Gastrocnemius medialis (tissue), 3 donors: ENCODE results near the genes UBE2D3, CXXC4, LRIT3 and EGF.

- PRO-cap, result no peak
- RAMPAGE, long total RNA, 3 experiments, result no peak in any of the 3 experiments
Observed at GRCh38 chr4:102790735-102791052, 29.9 kb upstream of the MANBA start.

DNA sequence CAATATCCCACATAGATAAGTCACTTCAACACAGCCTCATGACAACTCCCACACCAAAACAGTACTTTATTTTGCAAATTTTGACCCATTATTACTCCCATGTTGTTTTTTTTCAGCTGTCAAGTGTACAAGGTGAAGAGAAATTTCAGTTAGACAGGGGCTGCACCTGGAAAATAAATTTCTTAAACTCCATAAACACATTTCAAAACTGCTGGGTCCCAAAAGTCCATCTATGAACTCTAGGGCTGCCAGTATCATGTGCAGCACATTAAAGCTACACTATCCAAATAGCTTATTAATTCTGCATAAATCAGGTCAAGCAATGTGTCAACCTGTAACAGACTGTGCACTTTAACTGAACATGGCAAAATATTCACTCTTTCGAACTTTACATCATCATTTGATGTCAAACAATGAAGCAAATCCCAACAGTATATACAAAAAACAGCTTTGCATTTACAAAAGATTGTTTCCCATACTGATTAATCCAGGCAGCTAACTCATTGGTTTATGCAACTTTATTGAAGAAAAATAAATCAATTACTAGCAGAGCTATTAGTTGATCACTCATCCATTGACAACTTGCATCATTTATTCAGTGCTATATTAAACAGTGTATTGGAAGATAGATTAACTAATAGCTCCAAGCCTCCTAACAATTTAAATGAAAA lies 31.1 kb downstream of the UBE2D3 start:
- PRO-cap, result no peak
- RAMPAGE, long total RNA, 3 experiments, result no peak in any of the 3 experiments

- PRO-cap, result bidirectional peak, plus-strand start at chr4:102827639, minus-strand start at chr4:102827551
- RAMPAGE, long total RNA, 3 experiments, result start-site peak on the plus strand in 2 of 3 experiments, at chr4:102827396-102828142 at its widest, 6 to 36 reads per replicate; start-site peak on the minus strand in 3 of 3 experiments, at chr4:102827482-102828105 at its widest, 356 to 10,259 reads per replicate
Observed at GRCh38 chr4:102827376-102828216, at the start of gene UBE2D3. Gene UBE2D3, minus strand, starts transcription at chr4:102827551.

DNA sequence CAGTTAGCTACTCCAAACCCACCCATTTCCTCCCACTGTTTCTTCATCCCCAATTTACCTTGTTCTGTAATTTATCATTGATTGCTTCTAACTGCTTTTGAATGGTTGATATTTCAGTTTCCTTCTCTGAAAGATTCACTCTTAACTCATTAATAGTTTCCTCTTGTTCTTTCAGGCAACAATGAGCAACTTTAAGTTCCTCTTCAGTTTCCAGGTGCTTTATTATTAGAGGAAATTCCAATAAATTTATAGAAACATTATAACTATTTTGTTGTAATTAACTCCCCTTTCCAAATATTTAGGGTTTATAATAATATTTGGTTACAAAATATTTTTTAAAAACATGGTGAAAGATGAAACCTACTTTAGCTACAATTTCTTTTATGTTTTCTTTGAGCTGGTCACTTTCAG lies 45.8 kb upstream of the BDH2 start:
- PRO-cap, result no peak
- RAMPAGE, long total RNA, 3 experiments, result no peak in any of the 3 experiments

- PRO-cap, result no peak
- RAMPAGE, long total RNA, 3 experiments, result no peak in any of the 3 experiments
Observed at GRCh38 chr4:104418245-104418702, 76.4 kb downstream of the CXXC4 start.

DNA sequence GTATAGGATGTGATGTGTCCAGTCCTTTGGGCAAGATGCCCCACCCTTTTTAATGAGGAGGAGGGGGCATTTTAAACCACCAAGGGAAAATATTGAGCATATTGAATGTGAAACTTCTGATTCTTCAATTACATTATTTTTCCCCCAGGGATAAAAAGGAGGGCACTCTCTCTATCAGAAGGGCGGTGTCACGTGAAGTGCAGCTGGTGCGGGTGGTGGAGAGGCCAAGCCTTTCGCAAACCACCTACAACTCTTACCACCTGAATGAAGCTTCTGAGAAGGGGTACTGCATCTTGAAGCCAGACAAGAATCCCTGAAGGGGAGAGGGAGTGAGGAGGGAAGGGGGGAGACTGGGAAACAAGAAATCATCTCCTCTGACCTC lies 4.3 kb downstream of the CXXC4 start:
- PRO-cap, result no peak
- RAMPAGE, long total RNA, 3 experiments, result no peak in any of the 3 experiments

GRCh38 chr4:104494663-104495913 lies at the start of gene CXXC4:
Gene CXXC4, minus strand, starts transcription at chr4:104494894.
- PRO-cap, result bidirectional peak, plus-strand start at chr4:104495193, minus-strand start at chr4:104494894
- RAMPAGE, long total RNA, 3 experiments, result no peak in any of the 3 experiments

- PRO-cap, result no peak
- RAMPAGE, long total RNA, 3 experiments, result no peak in any of the 3 experiments
Observed at GRCh38 chr4:105174220-105175074, 27.8 kb downstream of the TET2 start.

DNA sequence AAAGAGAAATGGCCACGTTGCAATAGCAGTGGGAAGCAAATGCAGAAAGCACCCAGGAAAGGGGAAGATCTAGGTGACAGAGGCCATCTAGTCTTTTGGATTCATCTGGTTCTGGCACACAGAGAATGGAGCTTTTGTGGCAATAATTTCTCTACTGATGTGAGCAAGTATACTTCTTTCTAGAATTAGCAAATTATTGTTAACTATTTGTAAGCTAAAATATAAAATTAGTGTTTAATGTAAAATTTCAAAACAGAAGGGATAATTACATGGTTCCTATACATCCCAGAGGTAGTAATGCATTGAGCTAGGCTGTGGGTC lies 62.8 kb downstream of the INTS12 start:
- PRO-cap, result no peak
- RAMPAGE, long total RNA, 3 experiments, result no peak in any of the 3 experiments

GRCh38 chr4:106316672-106317049 lies 311 bp downstream of the AIMP1 start:
- PRO-cap, result no peak
- RAMPAGE, long total RNA, 3 experiments, result no peak in any of the 3 experiments

GRCh38 chr4:106355354-106355718 lies 13.2 kb downstream of the GIMD1 start:
- PRO-cap, result no peak
- RAMPAGE, long total RNA, 3 experiments, result no peak in any of the 3 experiments

- PRO-cap, result no peak
- RAMPAGE, long total RNA, 3 experiments, result no peak in any of the 3 experiments
Observed at GRCh38 chr4:107034094-107034657, 1.9 kb downstream of the DKK2 start.

DNA sequence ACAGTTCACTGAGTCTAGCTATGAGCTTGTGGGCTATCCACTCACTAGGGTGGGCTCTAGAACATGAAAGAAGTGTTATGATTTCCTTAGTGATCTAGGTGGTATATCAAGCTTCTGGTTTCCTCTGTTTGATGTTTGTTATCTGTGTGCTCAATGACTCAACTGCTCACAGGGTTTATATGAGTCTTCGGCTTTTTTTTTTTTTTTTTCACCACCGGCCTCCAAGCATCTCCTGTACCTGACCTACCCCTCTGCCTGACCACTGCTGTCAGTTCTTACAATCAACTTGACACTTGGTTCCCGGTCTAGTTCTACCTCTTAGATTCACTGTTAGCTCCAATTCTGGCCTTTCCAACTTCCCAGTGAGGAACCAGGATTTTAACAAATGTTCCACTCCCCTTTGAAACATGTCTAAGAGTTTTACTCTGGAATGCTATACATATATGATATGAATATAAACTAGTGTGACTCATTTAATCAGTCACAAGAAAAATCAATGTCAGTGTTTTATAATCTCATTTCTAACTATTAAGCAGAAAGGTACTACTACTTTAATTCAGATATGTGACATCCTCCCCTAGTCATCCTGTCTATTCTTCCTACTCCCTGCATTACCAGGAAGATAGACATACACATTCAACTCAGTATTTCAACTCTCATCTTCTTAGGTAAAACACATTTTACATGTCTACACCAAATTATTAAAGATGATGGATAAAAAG lies 102.9 kb downstream of the PAPSS1 start:
- PRO-cap, result no peak
- RAMPAGE, long total RNA, 3 experiments, result no peak in any of the 3 experiments

DNA sequence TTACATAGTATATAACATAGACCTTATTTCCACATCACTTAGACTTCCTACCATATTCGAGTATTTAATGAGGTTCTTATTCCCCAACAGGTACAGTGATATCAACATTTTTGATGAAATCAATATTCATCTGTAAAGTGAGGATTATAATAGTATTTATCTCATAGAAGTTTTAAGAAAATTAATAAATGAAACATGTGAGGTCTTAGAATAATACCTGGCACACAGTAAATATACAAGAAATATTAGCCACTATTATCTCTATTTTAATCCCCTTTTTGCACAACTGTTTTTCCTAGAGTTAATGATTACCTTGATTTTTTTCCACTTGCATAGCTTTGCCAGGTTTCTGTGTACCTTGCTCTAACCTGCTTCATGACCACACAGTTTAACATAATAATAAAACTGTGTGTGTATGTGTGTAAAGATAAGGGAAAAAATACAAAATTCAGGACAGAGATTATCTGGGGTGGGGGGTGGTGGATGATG lies 86.9 kb downstream of the PAPSS1 start:
- PRO-cap, result no peak
- RAMPAGE, long total RNA, 3 experiments, result no peak in any of the 3 experiments

GRCh38 chr4:108029988-108030209 lies 40.2 kb downstream of the HADH start:
- PRO-cap, result no peak
- RAMPAGE, long total RNA, 3 experiments, result no peak in any of the 3 experiments

GRCh38 chr4:108166361-108167172 lies 2.2 kb downstream of the LEF1 start:
- PRO-cap, result no peak
- RAMPAGE, long total RNA, 3 experiments, result no peak in any of the 3 experiments

DNA sequence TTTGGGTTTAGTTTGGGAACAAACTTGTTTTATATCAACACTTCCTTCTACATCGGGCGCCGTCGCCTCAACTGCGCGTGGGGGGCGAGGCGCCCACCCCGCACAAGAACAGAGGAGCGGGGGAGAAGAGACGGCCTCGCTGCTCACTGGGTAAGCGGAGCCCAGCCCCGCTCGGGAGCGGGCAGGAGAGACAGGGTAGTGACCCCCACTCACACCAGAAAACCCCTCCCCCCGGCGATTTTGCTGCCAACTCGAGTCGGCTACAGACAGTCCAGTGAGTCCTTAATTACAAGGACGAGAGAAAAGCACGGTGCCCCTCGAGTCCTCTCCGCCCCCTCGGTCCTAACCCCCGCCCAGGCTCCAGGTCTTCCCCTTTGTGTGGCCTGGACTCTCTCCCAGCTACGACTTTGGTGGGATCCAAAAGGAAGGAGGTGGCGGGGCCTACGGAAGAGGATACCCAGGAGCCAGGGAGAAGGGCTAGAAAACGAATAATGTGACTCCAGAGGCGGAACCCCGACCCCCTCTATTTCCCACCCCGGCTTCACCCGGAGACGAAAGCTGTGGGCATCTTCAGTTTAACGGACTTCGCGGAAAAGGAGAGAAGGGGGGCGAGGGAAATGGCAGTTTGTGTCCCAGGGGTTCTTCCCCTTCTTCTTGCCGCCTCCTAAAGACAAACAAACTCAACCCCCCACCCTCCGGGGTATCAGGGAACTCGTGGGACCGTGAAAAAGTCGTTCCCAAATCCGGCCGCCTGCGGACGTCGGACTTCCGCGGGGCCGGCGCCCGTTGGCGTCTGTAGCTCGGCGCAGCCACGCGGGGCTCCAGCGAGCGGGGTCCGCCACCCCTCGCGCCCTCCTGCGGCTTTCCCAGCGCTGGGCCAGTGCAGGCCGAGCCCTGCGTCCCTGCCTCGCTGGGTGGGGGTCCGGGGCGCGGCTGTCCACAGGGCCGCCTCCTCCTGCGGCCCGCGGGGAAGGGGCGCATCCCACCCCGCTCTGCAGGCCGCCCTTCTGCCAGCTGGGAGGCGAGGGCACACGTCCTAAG lies 3.4 kb upstream of the LEF1 start:
- PRO-cap, result no peak
- RAMPAGE, long total RNA, 3 experiments, result no peak in any of the 3 experiments

- PRO-cap, result no peak
- RAMPAGE, long total RNA, 3 experiments, result no peak in any of the 3 experiments
Observed at GRCh38 chr4:109816114-109816643, 617 bp downstream of the GAR1 start.

DNA sequence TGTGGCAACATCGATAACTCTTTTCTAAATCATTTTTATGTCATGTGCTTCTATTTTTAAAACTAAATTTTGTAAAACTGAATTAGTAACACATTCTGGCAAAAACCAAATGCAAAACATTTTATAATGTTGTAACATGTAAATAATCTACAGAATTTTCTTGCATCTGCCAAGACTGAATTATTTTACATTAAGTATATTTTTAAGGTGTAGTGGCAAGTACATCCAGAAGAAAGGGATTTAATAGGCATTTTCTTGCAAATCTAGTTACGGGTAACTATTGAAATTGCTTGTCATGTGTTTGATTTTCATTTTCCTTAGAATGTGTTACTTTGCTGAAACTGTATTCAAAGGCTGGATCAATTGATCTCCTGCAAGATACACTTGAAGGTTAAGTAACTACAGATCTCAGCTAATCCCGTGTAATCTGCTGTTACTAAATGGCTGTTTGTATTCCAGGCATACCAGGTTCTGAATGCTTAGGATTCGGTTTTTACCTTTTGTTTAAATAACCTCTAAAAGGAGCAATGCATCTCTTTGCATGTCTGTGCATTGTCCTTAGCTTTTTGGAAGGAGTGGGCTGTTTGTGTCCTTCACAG lies at the start of gene LRIT3:
TSS of gene LRIT3 (plus strand) at position 433 of the 599 bp plus-strand sequence.
- PRO-cap, result no peak
- RAMPAGE, long total RNA, 3 experiments, result no peak in any of the 3 experiments

DNA sequence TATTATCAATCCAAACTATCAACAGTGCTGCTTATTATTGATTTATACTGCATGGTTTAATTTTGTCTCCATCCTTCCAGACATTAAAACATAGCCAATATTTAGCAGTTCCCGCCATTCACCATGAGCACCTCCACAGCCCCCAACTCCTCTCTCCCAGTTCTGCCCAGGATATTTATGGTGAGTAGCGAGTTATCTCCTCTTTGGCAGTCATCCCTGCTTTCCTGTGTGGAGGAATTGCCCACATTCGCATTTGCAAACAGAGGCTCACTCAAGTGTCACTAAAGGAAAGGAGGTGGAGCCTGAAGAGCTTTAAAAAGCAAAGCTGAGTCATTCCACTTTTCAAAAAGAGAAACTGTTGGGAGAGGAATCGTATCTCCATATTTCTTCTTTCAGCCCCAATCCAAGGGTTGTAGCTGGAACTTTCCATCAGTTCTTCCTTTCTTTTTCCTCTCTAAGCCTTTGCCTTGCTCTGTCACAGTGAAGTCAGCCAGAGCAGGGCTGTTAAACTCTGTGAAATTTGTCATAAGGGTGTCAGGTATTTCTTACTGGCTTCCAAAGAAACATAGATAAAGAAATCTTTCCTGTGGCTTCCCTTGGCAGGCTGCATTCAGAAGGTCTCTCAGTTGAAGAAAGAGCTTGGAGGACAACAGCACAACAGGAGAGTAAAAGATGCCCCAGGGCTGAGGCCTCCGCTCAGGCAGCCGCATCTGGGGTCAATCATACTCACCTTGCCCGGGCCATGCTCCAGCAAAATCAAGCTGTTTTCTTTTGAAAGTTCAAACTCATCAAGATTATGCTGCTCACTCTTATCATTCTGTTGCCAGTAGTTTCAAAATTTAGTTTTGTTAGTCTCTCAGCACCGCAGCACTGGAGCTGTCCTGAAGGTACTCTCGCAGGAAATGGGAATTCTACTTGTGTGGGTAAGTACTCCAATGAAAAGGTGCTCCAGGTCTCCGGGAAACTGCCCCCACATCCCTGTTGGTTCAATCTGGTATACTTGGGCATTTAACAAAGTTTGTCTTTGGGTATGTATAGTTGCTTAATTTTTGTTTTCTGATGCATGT lies at the start of gene EGF:
TSS of gene EGF (plus strand) at position 344 of the 1,067 bp plus-strand sequence.
- PRO-cap, result unidirectional peak, plus-strand start at position 345 of the sequence
- RAMPAGE, long total RNA, 3 experiments, result no peak in any of the 3 experiments